Type B pancreatic cell (in vitro differentiated cells): Measurements from ENCODE around the gene NEXN.

DNA sequence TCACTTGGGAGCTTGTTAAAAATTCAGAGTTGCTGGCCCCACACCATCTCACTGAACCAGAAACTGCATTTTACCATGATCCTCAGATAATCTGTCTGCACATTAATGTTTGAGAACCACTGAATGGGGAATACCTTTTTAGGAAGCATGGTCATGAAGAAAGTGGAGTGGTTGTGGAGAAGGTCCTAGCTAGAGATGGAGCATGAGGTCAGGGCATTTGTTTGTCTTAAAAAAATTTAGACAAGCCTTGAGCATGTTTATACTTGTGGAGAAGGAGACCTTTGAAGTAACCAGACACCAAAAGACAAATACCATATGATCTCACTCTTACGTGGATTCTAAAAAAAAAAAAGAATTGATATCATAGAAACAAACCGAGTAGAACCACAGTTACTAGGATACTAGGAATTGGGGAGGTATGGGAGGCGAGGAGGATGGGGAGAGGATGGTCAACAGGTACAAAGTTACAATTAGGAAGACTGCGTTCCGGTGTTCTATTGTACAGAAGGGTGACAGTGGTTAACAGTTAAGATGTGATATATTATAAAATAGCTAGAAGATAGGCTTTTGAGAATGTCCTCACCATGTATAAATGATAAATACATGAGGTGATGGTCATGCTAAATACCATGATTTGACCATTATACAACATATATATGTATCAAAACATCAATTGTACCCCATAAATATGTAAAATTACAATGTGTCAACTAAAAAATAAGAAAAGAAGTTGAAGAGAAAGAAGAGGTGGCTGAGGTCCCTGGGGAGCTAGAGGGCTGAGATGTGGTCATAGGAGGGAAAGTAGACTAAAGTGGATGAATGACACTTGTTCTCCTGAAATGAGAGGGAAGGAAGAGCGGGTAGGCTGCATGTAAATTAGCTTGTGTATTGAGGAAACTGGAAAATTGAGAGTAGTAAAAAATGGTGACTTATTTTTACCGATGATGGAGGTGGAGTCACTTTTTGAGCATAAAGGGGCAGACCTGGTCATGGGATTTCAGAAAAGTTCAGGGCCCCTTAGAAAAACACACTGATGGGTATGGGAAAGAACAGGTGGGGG lies 116.7 kb downstream of the ST6GALNAC3 start:
- PRO-cap, result no peak

- PRO-cap, result no peak
Measured at GRCh38 chr1:76254377-76254812, 179.8 kb downstream of the ST6GALNAC3 start.

- PRO-cap, result no peak
Measured at GRCh38 chr1:77279908-77280439, 1.8 kb upstream of the AK5 start.

GRCh38 chr1:77308849-77309303 lies 27.1 kb downstream of the AK5 start:
- PRO-cap, result no peak

DNA sequence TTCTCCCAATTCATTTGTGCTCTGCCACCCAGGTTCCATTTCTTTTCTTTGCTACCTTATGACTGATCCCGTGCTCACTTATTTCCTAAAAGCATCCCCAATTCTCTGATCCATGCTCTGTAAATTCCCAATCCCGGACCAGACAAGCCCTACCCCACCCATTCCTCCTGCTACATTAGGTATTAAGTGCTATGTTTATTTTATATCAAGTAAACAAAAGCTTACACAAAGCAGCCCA lies 112.7 kb downstream of the ZZZ3 start:
- PRO-cap, result no peak

DNA sequence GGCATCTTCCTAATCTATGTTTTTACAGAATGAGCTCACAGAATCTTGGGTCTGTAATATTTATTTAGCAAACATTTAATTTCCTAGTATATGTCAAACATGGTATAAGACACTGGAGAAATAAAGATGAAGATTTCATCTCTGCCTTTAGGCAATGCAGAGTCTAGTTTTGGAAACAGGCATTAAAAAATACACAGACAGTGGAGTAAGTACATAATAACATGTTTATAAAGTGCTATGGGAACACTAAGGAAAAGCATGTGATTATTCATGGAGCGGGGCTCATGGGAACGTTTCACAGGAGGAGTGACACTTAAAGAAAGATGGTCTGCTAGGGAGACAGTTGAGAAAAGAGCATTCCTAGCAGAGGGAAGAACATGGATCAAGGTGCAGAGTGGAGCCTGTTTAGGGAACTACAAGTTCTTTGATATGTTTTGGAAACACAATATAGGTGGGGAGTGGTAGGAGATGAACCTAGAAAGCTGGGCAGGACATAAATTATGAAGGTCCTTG lies 52.9 kb downstream of the MIGA1 start:
- PRO-cap, result no peak

DNA sequence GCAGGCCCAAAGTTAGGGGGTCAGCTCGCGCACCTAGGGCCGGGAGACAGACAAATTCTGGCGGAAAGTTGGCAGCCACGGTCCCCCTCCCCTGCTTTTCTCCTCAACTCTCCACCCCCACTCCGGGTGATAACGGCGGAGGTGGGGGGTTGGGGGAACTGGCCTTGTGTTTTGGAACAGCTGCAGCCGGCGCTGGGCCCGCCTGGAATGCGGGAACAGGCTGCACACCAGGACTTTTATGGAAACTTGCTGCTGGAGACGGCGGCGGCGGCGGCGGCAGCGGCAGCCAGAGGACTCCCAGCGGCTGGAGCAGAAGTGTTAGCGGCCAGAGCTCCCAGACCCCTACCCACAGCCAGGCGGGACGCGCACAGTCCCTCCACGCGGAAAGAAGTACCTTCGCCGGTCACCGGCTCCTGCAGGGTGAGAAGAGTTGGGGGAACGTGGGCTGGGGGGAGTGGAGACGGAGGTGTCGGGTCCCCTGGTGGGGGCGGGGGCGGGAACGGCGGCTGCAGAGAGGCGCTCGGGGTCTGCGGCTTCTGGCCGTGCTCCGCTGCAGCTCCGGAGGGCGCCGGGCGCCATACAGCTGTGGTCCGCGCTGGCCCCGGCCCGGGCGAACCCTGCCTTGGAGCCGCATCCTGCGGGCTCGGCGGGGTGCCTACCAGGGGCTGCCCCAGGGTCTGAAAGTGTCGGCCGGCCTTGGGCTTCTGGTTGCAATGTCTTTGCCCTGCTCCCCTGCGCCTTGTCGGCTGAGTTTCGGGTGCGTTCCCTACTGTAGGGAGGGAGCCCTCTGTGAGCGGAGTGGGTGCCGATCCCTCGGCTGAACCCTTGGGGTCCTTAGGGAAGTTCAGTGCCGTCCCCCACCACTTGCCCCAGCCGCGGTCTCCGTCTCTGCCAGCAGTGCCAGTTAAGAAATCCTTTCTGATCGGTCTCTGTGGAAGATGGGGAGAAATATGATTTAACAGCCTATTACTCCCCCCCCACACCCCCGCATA lies at the start of gene NEXN:
Gene NEXN (plus strand): TSS at position 285 of the 992 bp plus-strand sequence.
- PRO-cap, result no peak

DNA sequence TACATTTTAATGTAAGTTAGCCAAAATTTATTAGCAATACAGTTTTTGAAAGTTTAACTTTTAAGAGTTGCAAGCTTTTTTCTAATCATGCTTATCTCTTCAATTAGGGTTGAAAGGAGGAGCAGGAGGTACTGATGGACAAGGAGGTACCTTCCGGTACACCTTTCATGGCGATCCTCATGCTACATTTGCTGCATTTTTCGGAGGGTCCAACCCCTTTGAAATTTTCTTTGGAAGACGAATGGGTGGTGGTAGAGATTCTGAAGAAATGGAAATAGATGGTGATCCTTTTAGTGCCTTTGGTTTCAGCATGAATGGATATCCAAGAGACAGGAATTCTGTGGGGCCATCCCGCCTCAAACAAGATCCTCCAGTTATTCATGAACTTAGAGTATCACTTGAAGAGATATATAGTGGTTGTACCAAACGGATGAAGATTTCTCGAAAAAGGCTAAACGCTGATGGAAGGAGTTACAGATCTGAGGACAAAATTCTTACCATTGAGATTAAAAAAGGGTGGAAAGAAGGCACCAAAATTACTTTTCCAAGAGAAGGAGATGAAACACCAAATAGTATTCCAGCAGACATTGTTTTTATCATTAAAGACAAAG lies 8.3 kb downstream of the DNAJB4 start:
- PRO-cap, result no peak

DNA sequence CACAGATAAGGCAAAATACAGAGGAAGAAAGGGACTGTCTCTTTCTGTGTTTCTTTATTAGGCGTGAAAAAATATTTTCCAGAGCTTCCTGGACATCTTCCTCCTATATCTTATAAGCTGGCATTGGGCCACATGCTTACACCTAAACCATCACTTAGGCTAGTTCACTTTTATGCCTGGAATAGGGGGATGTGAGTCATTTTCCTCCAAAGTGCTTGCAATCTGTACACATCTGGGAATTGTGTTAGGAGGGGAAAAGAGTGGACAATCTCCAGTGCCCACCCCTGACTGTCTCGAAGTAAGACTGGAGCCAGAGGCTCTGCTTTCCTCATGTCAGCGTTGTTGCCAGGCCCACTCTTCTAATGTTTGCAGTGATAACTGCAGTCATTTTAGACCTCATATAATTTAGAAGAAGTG lies 29.9 kb downstream of the GIPC2 start:
- PRO-cap, result no peak

GRCh38 chr1:78278961-78279460 lies 211.8 kb upstream of the PTGFR start:
- PRO-cap, result no peak

GRCh38 chr1:80806933-80807378 lies 993.8 kb upstream of the ADGRL2 start:
- PRO-cap, result no peak

DNA sequence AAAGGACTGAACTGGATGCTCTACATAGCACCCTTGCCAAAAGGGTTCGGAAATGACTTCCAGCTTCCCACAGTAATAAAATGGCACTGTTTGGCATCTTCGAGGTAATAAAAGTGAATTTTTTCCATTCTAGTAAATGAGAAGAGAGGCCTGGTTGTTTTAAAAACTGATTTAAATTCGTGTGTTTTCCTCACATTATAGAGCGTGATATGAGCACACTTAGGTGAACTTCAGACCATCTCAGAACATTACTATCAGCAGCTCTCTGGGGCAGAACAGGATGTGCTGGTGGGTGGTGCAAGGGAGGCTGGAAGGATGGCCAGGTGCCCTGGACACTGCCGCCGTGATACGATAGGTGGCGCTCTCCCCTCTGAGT lies 386.5 kb upstream of the ADGRL2 start:
- PRO-cap, result no peak

- PRO-cap, result no peak
Measured at GRCh38 chr1:82848077-82848623, 1047.4 kb downstream of the ADGRL2 start.

GRCh38 chr1:84077213-84078375 lies 66.5 kb upstream of the PRKACB start:
- PRO-cap, result bidirectional peak, plus-strand start at chr1:84077736, minus-strand start at chr1:84077719; bidirectional peak, plus-strand start at chr1:84078033, minus-strand start at chr1:84077903

DNA sequence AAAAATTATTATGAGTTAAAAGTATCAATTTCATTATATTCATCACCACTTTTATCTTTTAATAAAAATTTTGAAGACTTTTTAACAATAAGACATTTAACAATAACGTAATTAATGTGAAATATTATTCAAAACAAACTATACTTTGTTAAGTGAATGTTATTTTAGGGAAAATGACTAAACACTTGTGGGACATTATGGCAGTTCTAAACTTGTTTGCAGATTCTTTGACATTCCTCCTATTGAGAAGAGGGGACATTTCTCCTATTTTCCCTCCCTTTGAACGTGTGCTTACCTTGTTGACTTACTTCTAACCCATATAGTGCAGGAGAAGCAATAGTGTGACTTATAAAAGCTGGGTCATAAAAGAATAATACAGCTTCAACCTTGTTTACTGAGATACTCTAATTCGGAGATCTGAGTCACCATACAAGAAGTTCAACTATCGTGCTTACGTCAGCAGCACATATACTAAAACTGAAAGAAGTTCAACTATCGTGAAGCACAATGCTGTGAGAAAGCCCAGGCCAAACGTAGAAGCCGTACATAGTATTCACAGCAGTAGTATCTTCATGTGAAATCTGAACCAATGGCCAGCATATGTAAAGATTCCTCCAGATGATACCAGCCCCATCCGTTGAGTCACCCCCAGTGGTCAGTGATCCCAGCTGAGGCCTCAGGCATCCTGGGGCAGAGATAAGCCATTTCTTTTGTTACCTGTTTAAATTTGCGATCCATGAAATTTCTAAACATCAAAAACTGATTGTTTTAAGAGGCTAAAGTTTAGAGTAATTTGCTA lies 54.2 kb upstream of the SAMD13 start:
- PRO-cap, result no peak

DNA sequence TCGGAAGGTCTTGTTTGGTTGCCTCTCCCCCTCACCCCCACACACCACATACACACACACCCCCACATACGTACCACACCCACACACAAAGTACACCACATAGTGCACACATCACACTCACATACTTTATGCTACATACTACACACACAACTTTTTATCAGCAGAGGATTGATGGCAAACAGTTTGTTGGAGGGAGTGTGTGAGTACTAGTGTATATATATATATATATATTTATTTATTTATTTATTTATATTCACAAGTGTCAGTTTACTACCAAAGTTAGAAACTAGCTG lies 2.1 kb upstream of the SAMD13 start:
- PRO-cap, result no peak

DNA sequence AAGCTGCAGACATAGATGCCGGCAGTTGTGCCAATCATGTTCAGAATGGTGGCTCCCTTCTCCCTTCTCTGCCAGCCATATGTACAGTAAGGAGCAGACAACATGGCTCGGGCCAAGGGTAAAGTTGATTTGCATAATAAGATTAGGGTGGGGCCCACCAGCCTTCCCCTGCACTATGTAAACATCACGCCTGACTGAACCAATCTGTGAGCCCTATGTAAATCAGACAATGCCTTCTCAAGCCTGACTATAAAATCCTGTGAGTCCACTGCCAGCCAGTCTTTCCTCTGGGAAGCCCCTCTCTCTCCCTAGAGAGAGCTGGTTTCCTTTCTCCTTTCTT lies 9.0 kb upstream of the CTBS start:
- PRO-cap, result no peak

DNA sequence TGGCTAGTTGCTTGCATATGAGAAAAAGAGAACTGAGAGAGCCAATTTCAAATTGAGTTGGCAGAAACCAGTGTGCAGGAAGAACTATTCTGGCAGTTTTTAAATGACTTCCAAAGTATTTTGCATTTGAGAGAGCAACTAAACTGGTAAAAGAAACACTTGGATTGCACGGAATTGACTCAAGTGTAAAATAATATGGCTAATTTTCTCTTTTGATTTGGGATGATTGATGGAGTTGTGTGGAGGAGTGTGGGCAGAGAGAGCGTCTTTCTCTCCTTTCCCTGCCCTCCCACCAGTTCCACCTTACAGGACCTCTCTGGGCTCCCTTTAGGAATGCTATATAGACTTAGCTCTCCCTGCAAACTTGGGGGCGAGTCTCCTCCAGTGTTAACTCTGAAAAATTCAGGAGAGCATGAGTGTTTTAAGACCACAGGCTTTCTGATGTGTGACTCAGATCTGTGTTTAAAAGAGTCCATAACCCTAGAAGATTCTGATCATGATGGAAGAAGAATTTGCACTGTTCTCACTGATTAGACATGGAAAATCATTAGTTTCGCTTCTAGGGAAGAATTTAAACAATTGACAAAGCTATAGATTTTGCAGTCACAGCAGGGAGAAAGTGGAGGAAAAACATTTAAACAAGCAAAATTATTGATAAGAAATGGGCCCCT lies 24.8 kb upstream of the CTBS start:
- PRO-cap, result no peak

DNA sequence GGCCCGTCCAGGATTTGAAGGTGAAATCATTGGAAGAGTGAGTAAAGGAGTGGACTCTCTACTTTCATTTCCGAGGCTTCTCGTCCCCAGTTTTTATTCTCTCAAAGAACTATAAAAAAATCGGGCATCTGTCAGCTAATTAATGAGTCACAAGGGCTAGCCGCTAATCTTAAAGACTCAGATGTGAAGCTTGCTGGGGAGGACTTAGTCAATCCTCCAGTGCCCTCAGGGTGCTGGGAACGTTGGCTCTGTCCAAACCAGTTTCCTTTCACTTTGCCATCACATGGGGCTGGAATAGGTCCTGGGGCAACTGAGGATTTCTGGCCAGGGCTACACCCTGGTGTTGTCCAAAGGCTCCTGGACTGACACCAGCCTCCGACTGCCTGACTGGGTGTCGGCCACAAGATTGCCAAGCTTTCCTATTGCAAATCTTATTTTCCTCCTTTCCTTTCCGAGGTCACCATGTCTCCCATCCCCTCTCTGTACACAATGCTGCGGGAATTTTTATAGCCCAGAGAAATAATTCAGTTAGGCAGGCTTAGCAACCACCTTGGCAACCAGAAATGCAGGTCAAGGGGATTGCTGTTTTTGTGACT lies 29.7 kb upstream of the CTBS start:
- PRO-cap, result no peak

- PRO-cap, result no peak
Measured at GRCh38 chr1:85190310-85190820, 10.5 kb downstream of the SYDE2 start.